Renal cortical epithelial cell (primary cell): ENCODE measurements around the gene VTI1A.

- RRBS: under 1% methylated on average over 25 of the region's 30 CpGs
Measured at GRCh38 chr10:110872501-110872733, 689 bp downstream of the PDCD4 start.

- RRBS: no CpG with 5 or more reads among the region's 7 CpGs
Measured at GRCh38 chr10:112333171-112333890, 40.6 kb upstream of the ACSL5 start.

DNA sequence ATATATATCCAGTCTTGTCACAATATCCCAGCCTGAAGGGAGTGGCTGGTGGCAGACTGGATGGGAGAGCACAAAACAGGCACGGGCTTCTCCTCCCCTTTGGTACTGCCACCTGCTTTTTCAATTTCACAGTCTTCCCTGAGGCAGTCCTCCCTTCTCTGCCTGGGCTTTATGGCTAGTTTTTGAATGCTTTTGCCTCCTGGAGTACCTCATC, 18.9 kb downstream of the ACSL5 start:
- RRBS: no CpG with 5 or more reads among the region's 1 CpG

DNA sequence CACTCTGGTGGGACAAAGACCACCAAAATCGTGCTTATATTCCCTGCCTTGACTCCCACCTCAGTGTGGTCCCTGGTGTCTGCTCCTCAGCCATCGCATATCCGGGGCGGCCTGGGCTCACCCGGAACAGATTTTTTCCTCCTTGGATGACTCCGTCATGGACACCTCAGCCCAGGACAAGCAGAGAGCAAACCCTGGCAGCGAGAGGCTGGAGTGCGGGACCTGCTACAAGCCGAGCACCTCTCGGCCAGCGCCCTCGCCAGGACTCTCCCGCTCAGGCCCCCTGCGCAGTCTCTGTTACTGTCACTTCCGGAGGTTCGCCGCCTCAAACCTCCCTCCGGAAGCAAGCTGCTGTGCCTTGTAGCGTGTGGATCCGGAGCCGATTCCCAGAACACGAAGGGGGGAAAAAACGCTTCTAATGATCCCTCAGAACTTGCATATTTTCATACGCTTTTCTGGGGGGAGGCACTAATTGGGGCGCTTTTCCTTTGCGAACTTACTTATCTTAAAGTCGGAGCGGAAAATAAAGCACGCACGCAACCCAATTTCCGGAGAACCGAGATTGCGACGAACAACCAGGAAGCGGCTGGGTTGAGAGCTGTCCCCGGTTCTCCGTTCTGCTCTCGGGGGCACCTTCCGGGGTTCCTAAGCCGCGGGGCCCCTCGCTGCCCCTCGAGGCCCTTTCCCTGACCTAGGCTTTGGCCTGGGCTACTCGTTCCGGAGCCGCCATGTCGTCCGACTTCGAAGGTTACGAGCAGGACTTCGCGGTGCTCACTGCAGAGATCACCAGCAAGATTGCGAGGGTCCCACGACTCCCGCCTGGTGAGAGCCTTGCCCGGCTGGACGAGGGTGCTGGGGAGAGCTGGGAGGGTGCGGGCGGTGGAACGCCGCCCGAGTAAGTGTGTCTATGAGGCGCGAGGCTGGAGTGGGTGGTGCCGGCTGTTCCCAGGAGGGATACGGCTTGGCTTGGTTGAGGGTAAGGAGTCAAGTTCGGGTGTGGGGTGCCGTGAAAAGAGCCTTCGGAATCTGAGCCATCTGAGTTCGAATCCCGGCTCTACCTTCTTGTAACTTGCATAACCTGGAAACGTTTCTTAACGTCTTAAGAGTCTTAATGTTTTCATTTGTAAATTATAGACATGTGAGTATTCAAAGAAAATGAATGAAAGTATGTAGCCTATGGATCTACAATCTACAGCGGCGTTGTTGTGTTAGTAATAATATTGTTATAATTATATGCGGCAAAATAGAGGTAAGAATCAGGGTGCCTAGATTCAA, at the start of gene VTI1A:
TSS of gene VTI1A (plus strand) at position 570 of the 1,275 bp plus-strand sequence.
- RRBS: 1% methylated on average over 19 of the region's 76 CpGs

DNA sequence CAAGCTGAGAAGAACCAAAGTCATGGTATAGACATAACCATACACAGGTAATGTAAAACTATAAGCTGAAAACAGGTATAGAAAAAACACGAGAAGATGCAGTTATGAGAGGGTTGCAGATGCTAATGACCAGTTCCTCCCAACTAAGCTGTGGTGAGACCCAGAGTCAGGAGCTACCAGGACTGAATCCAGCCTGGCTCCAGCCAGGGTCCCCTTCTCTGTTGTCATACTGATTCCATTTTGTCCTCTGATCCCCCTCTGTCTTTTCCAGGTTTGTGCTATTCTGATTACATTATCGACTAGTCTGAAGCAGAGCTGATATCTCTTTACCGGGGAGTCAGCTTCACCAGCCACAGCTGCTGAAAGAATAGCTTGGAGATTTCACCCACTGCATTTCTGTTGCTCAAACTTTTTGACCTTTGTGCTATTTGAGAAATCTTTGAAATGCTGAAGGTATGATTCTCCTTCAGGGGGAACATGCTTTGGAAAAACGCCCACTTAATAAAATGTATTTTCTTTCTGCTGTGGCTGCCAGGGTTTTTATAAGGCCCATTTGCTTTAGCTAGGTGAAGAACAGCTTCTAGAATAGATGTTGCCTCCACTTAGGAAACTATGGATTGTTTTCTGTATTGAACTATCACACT, 197.8 kb upstream of the TCF7L2 start:
- RRBS: no CpG with 5 or more reads among the region's 4 CpGs

- RRBS: no CpG with 5 or more reads among the region's 4 CpGs
Measured at GRCh38 chr10:112839792-112840479, 110.1 kb upstream of the TCF7L2 start.

DNA sequence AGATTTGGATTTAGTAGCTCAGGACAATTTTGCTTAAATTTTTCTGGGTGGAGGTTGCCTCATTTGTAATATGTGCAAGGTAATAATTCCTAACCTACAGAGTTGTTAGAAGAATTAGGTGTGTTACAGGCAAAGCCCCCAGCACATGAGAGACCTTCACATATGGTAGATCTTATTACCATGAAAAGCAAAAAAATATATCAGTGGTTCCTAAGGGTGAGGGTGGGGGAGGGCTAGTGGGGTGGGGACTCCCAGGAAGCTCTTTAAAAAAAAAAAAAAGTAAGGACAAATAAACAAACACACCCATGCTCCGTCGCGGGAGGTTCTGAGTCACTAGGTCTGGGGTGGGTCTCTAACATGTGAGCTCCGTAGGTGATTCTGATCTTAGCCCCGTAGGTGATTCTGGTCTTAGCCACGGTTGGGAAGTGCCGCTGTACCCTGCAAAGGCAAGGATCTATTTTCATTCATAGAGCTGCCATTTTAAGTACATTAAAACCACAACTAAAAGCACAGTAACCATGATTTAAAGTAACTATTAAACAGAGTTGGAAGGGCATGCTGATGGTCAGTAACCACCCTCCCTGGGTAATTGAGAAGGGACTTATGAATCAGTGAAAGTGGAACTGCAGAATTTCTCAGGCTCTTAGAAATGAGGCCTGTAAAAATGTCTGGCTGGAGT, 34.5 kb upstream of the TCF7L2 start:
- RRBS: no CpG with 5 or more reads among the region's 7 CpGs

DNA sequence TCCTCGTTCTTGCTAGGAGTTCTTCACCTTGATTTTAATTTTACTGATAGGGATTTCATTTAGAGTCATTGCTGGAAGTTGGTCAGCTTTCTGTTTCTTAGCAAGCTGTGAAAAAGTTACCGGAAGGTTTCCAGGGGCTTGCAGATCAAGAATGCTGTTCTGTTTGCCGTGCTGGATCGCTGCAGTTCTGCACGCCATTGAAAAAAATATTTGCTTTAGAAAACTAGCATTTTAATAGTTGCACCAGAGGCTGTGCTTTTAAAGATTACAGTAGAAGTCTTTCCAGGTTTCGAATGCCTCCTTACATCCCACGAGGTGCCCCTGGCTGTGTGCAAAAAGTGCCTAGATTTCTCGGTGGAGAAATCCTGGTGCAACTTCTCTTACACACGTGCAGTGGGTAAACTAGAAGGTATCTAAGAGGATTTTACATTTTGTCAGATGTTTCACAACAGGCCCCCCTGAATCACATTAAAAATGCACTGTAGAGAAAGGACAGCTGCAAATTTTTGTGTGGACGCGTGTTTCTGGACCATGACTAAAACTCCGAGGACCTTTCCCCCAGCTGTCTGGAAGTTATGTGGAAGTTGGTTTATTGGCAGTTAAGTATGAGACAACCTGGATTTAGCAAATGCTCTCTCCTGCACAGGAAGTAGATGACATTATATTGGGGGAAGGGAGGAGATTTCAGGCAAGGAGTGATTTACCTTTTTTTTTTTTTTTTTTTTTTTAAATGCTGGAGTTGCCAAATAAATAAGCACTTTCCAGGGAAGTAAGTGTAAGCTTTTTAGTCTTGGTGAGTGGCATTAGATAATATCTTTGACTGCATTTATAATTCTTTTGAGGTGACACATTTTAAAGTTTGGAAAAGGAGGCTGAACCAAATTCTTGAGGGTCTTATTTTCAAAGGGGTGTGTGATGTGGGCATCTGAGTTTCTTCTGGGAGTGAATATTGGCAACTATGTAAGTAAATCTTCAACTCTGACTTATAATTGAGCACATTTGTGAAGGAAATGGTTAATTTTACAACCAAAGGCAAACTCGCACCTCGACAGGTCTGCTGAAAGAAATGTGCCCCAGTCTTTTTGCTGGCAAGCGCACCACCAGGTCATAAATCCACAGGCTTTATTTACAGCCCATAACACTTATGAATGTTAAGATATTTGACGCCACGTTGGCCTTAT, 6.0 kb downstream of the TCF7L2 start:
- RRBS: no CpG with 5 or more reads among the region's 17 CpGs

GRCh38 chr10:112958176-112958805, 8.2 kb downstream of the TCF7L2 start:
- RRBS: no CpG with 5 or more reads among the region's 9 CpGs

GRCh38 chr10:113152201-113152899, 202.3 kb downstream of the TCF7L2 start:
- RRBS: no CpG with 5 or more reads among the region's 20 CpGs

DNA sequence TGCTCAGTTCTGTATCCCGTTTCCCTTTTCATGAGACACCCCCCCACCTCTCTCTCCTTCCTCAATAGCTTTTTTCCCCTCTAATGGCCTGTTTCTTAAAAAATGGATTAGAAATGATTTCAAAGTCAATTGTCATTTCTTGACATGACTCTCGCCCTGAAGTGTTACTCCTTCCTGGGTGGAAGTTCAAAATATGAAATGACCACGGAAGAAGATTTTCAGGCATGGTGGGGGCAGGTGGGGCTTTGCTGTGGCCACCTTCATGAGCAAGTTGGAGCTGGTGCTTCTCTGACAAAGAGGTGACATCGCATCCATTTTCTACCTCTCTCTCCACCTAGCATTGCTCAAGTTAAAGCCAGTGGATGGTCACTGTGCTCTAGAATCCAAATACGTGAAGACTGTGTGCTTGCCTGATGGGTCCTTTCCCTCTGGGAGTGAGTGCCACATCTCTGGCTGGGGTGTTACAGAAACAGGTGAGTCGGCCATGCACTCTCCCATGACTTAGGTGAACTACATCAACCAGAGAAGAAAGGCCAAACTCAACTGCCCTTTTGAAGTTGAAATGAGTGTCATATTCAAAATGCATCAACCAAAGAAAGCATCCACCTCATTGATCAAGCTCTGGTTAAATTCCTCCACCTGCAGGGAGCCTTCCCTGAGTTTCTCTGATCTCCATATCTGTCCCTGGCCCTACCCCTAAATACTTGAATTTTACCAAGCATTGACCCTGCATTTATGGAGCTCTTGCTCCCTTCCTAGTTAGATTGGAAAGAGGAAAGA, 31.1 kb downstream of the HABP2 start:
- RRBS: no CpG with 5 or more reads among the region's 6 CpGs

- RRBS: no CpG with 5 or more reads among the region's 11 CpGs
Measured at GRCh38 chr10:113618280-113619003, 45.4 kb downstream of the NRAP start.

GRCh38 chr10:113678663-113679474, 843 bp upstream of the CASP7 start:
- RRBS: no CpG with 5 or more reads among the region's 34 CpGs

- RRBS: 2% methylated on average over 13 of the region's 58 CpGs
Measured at GRCh38 chr10:113854745-113855447, 435 bp downstream of the NHLRC2 start.

DNA sequence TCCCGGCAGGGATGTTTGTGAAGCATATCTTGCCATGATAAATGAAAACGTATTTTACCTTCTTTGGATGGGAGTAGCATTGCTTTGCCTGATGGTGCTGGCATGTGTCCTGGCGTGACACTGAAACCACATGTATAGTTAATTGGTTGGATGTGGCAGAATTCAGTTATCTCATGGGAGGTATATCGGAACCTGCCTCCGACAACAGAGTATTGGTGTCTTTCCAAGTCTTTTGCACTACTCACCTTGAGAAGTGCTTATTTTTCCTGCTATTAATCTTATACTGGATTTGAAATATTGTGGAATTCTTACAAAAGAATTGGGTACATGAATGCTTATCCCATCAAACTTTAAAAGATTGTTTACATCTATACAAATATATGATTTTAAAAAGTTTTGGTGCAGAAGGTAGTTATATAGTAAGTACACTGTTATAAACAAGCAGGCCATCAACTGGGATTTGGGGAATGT, 1.7 kb downstream of the NHLRC2 start:
- RRBS: no CpG with 5 or more reads among the region's 5 CpGs

- RRBS: no CpG with 5 or more reads among the region's 5 CpGs
Measured at GRCh38 chr10:113927615-113928013, 73.2 kb downstream of the NHLRC2 start.

- RRBS: no CpG with 5 or more reads among the region's 15 CpGs
Measured at GRCh38 chr10:113937545-113938621, 83.4 kb downstream of the NHLRC2 start.

DNA sequence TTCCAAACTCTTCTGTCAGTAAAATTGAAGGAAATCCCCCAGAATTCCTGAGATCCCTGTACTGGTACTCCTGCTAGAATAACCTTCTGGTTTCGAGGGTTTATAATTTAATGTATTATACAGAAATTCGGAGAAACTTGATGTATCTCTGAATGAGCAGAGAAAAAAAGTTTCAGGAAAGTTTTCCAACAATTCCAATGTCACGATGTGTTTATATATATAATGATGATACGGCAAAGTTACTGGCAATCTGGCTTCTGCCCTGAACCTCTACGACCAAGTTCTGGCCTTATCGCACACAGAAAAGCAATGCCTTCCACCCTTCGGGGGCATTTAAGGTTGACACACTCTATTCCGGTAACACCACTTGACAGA, 2.7 kb upstream of the ADRB1 start:
- RRBS: no CpG with 5 or more reads among the region's 8 CpGs

- RRBS: no CpG with 5 or more reads among the region's 16 CpGs
Measured at GRCh38 chr10:114239907-114240348, 874 bp downstream of the VWA2 start.

DNA sequence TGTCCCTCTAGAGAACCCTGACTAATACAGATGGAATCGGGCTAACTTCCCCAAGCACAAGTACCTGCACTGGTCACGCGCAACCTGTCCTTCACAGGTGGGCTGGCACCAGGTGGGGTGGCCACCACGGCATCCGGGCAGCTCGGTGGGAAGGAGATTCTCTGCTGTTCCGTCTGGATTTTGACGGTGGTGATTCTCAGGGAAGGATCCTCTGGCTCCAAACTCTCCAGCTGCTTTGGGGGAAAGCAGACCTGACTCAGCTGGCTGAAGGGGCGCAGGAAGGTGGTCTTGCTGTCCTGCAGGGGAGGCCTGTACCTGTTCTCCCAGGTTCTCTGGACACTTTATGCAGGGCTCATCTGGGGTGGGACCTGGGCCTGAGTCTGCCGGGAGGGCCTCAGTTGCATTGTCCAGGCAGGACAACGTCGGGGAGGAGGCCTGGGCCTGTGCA, 61.1 kb downstream of the VWA2 start:
- RRBS: no CpG with 5 or more reads among the region's 12 CpGs